Upper lobe of left lung (tissue), 5 donors: ENCODE results near the genes SAMD3, ARG1, ENPP3 and TAAR5.

DNA sequence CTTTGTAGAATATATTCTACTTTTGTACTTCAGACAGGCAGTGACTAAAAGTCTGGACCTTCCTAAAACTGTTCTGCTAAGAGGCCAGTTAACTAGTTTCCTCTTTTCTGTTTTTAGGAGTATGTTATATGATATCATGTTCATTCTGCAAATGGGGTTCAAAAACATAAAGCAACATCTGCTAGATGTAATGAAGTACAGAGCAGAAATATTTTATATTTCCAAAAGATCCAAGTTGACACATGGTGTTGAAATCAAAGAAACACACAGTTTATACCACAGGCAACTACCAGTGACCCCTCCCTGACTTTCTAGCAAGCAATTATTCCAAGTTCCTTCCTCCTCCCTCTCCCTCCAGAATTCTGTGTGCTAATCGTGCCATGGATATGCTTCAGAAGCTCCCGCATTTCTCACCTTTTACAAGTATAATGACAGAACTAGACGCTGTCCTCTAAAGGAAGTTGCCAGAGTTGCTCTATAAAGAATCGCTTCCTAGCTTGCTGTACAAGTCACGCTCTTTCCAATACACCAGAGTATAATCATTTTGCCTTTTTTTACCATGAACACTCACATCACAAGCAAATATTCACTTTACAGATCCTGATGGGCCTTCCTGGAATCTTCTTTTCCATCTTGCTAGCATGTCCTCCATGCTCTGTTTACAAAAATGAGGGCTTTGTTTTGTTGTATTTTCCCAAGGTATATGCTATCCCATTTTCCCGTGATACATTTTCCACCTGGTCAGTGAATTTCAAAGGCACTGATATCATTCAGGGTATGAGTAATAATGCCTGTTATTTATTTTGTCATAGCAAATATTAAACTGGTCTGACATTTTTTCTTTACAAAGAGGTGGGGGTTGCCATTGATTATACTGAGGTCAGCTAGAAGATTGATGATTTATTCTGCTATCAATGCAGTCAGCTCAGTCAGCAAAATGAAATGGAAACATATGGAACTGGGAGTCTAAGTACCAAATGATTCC is 64.5 kb downstream of the ARHGAP18 start:
- PRO-cap, 2 experiments: no peak in any of the 2 experiments
- RAMPAGE, long total RNA, 4 experiments: no peak in any of the 4 experiments

GRCh38 chr6:129671733-129672132 is 38.2 kb downstream of the ARHGAP18 start:
- PRO-cap, 2 experiments: no peak in any of the 2 experiments
- RAMPAGE, long total RNA, 4 experiments: no peak in any of the 4 experiments

GRCh38 chr6:130222789-130223231 is at the start of gene SAMD3:
SAMD3 (minus strand) TSS chr6:130222951.
- PRO-cap, 2 experiments: no peak in any of the 2 experiments
- RAMPAGE, long total RNA, 4 experiments: start-site peak on the minus strand in 1 of 4 experiments, at chr6:130222932-130222967 at its widest, 8 reads per replicate

GRCh38 chr6:130869805-130870248 is 42.6 kb downstream of the SMLR1 start:
- PRO-cap, 2 experiments: no peak in any of the 2 experiments
- RAMPAGE, long total RNA, 4 experiments: no peak in any of the 4 experiments

DNA sequence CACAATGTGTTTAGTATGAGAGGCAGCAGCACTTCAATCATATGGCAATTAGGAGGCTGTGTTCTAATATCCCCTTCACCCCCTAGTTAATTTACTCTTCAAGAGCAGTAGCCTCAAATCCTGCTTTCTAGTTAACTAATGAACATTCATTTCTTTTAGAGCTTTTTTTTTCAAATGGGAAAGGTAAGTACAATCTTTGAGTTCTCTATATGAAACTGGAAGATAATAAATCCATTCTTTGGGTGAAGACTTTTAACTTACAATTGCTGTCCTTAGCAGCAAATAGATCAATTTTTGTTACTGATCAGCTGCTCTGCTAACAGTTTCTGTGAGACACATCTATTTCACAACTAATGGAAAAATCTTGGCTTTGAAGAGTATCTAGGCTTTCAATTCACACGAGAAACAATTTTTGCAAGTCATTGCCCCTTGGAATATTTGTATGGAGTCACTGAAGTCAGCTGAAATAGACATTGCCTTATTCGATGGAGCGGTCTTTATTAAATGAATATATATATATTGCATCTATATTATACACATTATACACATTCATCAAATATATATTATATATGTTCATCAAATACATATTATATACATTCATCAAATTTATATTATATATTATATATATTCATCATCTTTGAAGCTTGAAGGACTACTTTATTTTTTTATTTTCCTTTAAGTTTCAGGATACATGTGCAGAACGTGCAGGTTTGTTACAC is 20.4 kb upstream of the ARG1 start:
- PRO-cap, 2 experiments: no peak in any of the 2 experiments
- RAMPAGE, long total RNA, 4 experiments: no peak in any of the 4 experiments

- PRO-cap, 2 experiments: peak in 1 of 2 experiments; most common plus-strand start chr6:131573226 (in 1)
- RAMPAGE, long total RNA, 4 experiments: start-site peak on the plus strand in 3 of 4 experiments, at chr6:131573226-131573232 at its widest, 31 to 84 reads per replicate
Observed at GRCh38 chr6:131573006-131573510, at the start of gene ARG1. ARG1 (plus strand) TSS chr6:131573226.

DNA sequence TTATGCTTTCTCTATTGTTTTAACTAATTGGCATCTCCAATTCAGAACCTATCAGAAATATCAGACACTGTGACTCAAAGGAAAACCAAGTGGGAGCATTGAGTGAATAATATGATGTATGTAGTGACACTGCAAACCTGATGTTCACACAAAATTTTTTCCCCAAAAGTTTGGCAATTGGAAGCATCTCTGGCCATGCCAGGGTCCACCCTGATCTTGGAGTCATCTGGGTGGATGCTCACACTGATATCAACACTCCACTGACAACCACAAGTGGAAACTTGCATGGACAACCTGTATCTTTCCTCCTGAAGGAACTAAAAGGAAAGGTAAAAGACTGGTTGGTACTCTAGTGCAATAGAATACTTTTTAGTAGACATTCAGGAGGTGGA is 8.0 kb downstream of the ARG1 start:
- PRO-cap, 2 experiments: no peak in any of the 2 experiments
- RAMPAGE, long total RNA, 4 experiments: no peak in any of the 4 experiments

- PRO-cap, 2 experiments: no peak in any of the 2 experiments
- RAMPAGE, long total RNA, 4 experiments: start-site peak on the plus strand in 1 of 4 experiments, at chr6:131637302-131637392 at its widest, 11 reads per replicate
Observed at GRCh38 chr6:131636858-131637580, at the start of gene ENPP3. ENPP3 (plus strand) TSS chr6:131637302.

DNA sequence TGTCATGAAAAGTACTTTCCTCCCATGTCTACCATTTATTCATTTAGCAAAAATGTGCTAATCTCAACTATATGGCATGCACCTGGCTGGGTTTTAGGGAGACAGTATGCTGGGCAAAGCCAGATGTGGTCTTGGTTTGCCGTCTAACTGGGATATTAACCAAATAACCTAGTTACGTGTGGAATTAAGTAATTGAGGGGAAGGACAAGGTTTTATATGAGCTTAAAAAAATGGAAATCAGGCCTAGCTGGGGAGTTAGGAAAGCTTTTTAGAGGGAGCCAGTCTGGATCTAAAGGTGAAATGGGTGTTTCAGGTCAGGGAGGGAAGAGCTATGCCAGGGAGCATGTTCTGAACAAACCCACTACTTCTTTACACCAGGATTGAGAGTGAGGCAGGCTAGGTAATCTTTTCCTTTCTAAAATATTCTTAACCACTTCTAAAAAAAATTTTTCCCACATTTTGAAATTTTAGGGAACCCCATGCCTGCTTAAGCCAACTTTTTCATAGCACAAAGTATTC is 41.4 kb downstream of the ENPP1 start:
- PRO-cap, 2 experiments: no peak in any of the 2 experiments
- RAMPAGE, long total RNA, 4 experiments: no peak in any of the 4 experiments

DNA sequence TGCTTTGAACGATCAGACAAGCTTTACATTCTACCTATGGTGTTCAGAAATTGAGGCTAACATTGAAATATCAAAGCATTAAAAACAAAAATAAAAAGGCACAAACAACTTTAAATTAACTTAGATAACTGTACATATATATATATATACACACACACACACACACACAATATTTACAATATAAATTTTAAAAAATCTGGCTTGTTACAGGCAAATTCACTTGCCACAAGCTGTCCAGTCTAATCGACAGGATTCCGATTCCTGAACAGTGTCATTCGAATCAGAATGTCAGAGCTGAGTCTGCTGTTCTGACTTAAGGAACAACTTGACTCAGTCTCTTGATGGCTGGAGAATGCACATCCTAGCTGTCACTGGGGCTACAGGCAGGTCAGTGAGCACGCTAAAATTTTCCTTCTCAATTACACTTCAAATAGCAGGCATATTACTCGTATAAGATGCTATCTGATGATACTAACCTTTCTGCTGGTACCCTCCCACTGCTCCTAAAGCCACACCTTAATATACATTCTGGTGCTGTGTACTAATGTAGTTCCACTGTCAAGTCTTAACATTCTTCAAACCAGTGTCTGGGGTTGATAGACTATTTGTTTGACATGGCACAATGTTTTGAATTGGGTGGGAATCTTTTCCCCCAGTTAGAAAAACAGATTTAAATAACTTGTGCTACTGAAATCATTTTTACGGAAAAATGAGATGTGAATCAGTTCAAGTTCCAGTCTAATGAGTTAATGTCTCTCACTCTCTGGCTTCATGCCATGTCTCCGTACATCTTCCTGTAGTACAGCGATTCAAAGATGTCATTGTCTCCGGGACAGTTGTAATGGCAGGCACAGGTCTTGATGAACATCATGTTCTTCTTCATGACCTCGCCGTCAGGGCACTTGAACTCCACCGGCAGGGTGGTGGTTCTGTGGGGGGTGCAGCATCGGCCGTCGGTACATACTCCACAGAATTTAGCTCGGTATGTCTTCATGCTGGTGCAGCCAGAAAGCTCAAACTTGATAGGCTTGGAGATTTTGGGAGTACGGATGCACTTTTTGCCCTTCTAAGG is 2.3 kb downstream of the CCN2 start:
- PRO-cap, 2 experiments: no peak in any of the 2 experiments
- RAMPAGE, long total RNA, 4 experiments: start-site peak on the minus strand in 2 of 4 experiments, centred at positions 50 to 856 of the sequence, 5 to 149 reads per replicate

GRCh38 chr6:131998502-131999110 is 47.4 kb upstream of the CCN2 start:
- PRO-cap, 2 experiments: no peak in any of the 2 experiments
- RAMPAGE, long total RNA, 4 experiments: no peak in any of the 4 experiments

DNA sequence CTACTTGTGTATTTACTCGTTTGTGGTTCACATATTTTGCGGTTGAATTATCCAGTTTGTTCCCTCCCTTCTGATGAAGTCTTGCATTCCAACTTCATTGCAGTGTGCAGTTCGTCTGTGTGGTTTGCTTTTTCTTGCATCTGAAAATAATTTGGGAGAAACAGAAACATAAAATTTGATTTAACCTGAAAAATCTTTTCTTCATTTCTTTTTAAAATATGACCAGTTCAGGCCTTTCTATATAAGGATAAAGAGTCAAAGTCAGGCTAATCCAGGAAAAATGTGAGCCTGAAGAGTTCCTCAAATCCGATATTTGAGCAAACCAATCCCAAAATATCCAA is 202.2 kb upstream of the CCN2 start:
- PRO-cap, 2 experiments: no peak in any of the 2 experiments
- RAMPAGE, long total RNA, 4 experiments: no peak in any of the 4 experiments

DNA sequence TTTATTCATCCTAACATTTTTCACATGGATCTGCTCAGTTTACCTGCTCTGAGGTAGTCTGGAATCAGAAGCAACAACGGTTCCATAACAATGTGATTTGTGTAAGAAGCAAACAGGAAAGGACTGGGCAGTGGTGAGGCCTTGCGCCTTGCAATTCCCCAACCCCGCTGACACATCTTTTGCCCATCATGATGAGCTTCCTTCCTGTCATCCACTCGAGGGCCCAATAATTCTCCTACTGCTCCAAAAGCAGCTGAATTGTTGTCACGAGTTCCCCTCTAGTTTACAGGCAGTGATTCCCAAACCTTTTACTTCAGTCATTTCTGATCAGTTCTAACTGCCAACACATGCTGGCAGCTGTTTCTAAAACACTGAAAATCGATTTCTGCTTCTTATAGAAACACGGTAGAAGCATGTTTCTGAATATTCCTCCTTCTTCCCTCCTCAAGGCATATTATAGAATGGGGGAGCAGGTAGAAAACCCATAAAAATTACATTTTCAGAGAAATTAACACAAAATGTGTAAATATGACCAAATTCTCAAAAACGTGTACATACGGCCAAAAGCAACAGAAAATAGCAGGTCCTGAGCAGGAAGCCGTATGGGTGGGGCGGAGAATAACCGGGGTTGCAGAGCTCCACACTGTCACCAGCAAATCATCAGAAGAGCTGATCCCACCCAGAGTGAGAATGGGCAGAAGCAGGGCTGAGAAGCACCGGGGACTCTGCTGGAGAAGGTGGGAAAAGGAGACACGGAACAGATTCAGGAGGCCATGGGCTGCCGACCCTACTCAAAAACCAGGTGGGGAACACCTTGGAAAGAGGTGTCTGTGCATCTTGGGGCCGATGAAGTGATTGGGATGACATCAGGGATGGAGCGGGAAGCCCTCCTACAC is 22.6 kb downstream of the STX7 start:
- PRO-cap, 2 experiments: no peak in any of the 2 experiments
- RAMPAGE, long total RNA, 4 experiments: no peak in any of the 4 experiments

DNA sequence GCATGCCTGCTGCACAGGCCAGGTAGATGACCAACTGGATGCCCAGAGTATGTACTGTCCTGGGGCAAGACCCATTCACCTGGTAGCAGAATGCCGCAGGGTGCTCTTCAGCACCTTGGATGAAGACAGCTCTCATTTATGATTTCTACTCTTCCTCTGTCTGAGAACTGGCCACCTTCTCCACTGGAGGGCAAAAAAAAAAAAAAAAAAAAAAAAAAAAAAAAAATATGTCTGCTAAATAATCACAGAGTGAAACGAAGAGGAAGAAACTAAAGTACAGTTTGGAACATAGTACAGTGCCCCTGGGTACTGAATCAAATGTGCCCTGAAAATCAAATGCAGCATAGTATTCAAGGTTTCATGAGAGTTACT is at the start of gene TAAR5:
TSS of gene TAAR5 (minus strand) at position 191 of the 372 bp plus-strand sequence.
- PRO-cap, 2 experiments: no peak in any of the 2 experiments
- RAMPAGE, long total RNA, 4 experiments: no peak in any of the 4 experiments

GRCh38 chr6:132598623-132598934 is 9.0 kb upstream of the TAAR5 start:
- PRO-cap, 2 experiments: no peak in any of the 2 experiments
- RAMPAGE, long total RNA, 4 experiments: no peak in any of the 4 experiments

DNA sequence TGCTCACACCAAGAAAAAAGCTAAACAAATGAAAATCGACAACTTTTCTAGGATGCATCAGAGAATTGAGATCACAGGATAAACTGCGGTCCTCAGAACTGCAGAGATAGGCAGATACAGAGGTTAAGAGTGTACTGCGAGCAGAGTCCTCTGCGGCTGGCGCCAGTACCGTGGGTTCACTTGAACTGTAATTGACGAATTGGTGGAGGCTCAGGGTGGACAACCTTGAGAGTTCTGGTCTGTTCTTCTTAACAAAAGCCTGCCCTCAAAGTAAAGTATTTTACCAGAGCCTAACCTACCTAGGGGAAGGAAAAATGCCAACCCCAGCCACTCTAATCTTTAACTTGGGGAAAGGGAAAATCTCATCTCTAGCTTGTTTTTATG is 2.4 kb upstream of the VNN1 start:
- PRO-cap, 2 experiments: no peak in any of the 2 experiments
- RAMPAGE, long total RNA, 4 experiments: no peak in any of the 4 experiments

DNA sequence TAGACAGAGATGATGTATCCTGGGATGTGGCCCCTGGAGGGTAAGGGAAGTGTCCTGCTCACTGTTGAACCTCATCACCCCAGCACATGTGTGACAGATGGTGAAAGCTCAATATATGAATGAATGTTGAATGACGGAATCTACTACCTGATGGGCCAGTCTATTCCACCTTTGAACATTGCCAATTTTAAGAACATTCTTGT is 21.4 kb upstream of the VNN1 start:
- PRO-cap, 2 experiments: no peak in any of the 2 experiments
- RAMPAGE, long total RNA, 4 experiments: no peak in any of the 4 experiments

- PRO-cap, 2 experiments: no peak in any of the 2 experiments
- RAMPAGE, long total RNA, 4 experiments: no peak in any of the 4 experiments
Observed at GRCh38 chr6:133761733-133762130, 127.2 kb upstream of the TCF21 start.

- PRO-cap, 2 experiments: peak in 2 of 2 experiments; most common plus-strand start chr6:133952005 (in 1); most common minus-strand start chr6:133952409 (in 2)
- RAMPAGE, long total RNA, 4 experiments: no peak in any of the 4 experiments
Observed at GRCh38 chr6:133951688-133952798, 981 bp upstream of the TBPL1 start.

DNA sequence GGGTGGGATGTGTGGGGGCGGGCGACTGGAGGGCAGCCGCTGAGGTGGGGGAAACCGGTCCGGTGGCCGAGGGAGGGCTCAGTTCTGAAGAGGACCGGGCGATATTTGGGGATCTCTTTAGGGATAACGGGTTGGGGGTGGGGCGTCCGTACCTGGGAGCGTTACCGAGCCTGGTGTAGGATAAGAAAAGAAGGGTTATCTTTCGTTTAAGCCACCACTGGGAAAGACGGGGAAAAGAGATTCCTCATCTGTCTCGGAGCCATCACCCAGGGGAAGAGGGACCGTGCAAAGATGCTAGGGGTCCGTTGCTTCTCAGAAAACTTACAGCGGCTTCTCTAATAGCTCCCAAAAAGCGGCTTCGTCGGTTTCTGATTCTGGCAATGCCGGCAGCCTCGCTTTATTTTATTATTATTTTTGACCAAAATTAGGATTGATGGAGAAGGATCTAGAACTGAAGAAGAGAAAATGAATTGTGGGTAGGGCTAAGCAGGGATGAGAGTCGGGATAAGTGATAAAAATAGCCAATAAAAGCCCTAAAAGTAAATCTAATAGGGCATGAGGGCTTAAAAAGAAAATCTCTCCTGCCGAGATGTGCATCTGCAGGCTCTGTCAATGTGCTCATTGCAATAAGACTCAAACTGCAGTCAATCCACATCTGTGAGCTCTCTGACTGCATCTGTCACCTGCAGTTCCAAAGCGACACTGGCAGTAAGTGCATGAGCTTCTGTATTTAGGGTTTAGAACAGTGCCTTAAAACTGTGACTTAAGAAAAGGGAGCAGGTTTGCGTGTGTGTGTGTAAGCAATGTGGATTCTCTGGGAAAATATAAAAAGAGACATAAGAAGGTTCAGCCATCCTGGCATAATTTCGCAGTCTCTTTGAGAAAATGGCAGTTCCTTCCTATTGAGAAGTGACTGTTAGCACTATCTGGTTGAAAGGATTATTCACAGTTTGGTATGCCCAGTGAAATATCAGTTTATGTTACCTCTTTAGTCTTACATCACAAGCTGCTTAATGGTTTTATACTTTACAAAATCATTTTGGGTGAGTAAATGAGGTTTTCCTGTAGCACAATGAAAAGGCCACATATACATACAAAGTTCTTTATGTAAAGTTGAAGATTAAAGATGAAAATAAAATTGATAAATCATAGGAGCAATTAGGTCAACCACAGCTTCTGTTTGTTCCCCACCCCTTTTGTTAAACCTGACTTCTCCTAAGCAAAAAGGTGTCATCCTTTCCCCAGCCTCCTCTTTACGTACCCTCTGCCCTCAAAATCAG is 956 bp downstream of the TBPL1 start:
- PRO-cap, 2 experiments: no peak in any of the 2 experiments
- RAMPAGE, long total RNA, 4 experiments: no peak in any of the 4 experiments